Natural killer cell (primary cell): ENCODE measurements around a stretch of chr2.

DNA sequence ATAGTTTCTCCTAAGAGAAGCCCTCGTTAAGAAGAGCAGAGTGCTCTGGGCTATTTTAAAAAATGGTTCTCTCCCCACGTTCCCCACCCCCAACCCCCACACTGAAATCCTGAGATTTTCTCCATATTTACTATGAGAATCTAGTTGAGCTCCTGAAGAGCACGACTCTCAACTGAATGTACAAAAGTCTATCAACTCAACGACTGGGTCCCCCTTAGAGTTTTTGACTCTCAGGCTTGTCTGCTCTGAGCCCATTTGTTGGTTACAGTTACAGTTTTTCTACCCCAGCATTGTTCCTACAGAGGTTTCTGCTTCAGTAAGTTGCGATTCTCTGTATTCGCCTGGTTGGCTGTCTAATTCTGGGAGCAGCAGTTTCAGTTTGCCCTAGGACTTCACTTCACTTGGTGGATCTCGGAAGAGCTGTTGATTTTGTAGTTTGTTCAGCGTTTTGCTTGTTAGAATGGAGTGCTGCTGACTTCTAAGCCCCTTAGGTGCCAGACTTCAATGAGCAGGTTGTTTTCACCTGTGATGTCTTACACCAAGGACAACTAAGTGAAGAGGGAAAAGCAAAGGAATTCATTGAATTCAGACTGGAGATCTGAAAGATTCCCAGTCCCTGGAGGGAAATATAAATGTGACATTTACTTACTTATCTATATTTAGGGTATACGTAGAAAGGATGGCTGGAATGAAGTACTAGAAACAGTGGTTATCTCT, 296.6 kb upstream of the EPAS1 start:
- PRO-cap = no peak

- PRO-cap = no peak
These were observed 270.2 kb upstream of the EPAS1 start for GRCh38 chr2:46026998-46027471.

DNA sequence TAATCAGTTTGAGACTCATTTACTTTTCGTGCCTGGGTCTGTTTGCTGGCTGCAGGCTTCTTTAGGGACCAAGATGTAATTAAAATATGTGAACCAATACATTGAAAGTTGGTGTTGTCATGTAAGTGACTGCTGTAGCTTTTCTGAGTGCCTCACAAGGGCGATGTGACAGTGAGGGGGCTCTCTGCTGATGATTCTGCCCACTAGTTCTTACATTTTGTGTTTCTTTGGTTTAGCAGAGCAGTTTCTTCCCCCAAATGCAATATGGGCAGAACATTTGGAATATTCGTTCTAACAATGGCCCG, 2.8 kb downstream of the EPAS1 start:
- PRO-cap = no peak

GRCh38 chr2:46300402-46301172, 3.4 kb downstream of the EPAS1 start:
- PRO-cap = no peak

GRCh38 chr2:46314996-46315847, 18.0 kb downstream of the EPAS1 start:
- PRO-cap = no peak

- PRO-cap = no peak
These were observed 70.5 kb downstream of the EPAS1 start for GRCh38 chr2:46367290-46368476.

DNA sequence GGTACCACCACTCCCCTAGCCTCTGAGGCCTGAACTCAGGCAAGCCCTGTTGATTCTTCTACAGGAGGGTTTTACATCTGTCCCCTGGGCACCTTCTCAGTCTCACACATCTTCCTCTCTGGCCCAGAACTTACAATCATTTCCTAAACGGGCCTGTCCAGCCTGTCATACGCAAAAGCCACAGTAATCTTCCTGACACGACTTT, 82.8 kb upstream of the RHOQ start:
- PRO-cap = no peak

DNA sequence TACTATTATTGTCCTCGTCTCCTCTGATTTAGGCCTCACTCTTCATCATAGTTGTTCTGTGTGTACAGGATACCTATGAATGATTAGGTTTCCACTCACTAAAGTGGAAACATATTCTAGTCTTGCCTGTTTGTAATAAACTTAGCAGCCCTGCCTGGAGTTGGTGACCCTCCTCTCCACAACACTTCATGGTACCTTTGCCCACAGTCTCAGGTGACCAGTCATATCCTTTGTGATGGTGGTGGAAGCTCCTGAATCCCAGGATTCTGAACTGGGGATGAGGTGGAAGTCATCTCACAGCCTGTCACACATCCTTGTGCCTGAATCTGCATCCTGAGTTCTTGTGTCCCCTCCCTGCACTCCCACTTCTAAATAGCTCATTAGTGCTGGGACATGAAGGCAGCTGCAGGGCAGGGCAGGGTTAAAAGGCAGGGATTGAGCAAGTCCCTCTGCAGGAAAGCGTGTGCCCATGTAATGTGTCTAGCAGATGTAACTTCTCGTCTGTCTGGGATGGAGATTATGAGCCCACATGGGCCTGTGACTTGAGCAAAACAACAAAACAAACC, 22.4 kb upstream of the RHOQ start:
- PRO-cap = no peak

DNA sequence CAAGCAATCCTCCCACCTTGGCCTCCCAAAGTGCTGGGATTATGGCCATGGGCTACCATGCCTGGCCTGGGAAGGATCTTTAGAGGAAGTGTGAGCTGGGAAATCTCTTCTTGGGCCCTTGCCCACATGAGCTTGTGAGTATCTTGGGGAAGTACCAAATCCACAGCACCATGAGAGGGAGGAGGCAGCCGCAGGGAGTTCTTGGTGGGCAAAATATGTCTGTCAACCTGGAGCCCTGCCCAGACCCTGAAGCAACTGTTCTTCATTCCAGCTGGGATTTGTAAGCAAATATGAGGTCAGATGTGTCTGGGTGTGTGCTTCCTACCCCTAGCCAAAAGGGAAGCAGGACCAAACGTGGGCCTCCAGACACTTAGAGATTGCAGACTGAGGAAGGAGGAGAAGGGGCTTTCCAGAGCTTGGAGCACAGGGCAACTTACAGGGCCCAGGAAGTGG, 21.1 kb upstream of the RHOQ start:
- PRO-cap = no peak

GRCh38 chr2:46538267-46538921, 3.9 kb upstream of the RHOQ start:
- PRO-cap = no peak

GRCh38 chr2:46540371-46541032, 1.8 kb upstream of the RHOQ start:
- PRO-cap = no peak

DNA sequence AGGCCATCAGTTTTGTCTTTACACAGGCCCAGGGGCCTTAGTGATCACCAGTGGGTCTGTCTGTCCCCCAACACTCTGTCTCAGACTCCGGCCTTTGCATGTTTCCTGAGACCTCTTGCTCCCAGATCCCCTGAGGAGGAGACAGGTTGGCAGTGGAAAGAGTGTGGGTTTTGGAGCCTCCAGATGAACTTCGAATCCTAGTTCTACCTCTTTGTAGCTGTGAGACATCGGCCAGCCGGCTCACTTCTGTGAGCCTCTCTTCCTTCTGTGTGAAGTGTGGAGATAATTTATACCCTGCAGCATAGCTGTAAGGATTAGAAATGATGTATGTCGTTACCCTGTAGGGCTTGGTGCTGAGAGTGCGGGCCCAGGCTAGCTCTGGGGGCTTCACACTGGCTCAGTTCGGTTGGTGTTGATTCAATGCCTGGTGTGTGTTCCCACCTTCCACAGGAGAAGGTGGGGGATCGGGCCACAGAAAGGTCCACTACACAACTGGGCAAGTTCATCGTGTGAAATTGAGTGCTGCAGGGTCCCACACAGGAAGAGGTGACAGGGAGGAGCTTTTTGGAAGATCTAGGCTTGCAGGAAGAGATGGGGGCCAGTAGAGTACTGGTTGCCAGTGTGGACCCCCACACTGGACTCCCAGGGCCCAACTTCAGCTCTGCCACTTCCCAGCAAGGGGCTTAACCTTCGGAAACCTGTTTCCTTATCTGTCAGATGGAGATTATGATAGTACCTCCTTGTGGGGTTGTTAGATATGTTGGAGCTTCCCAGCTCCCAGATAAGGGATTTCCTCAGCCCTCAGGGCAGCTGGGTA, 8.3 kb upstream of the ATP6V1E2 start:
- PRO-cap = no peak

DNA sequence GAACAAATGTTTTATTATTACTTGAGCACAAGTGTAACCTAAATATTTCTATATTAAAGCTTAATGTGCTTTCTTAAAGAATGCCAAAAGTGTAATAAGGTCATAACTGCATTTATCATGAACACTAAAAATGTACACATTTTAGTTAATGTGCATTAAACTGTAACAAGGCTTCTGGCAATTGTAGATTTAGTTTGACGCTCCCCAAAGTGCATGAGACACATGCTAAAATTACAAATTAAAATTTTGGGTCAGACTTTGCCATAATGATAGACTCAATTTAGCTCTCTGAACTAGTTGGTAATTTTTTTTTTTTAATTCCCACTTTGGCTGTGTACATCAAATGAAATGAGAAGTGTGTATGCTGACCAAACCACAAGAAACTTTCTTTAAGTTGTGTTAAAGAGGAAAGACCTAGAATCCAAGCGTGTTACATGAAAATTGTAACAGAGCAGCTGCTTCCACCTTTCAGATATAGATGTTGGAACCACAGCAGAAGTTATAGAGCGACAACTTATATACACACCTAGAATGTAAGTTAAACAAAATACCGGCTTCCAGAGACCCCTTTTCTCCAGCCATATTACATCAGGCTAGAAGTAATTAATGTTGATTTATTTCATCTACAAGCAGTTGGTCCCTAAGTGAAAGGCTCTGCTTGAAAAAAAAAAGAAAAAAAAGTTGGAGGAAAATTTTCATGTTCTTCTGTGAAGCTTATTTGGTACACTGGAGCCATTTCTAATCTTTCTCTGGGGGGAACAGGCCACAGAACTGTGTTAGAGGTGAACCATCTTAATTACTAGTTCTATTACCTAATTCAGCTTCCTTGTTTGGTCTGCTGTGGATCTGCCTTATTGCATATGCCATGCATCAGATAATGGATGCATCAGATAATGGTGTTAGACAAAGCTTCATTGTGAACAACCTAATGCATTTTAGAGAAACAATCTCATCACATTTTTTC, 34.9 kb downstream of the PIGF start:
- PRO-cap = no peak

DNA sequence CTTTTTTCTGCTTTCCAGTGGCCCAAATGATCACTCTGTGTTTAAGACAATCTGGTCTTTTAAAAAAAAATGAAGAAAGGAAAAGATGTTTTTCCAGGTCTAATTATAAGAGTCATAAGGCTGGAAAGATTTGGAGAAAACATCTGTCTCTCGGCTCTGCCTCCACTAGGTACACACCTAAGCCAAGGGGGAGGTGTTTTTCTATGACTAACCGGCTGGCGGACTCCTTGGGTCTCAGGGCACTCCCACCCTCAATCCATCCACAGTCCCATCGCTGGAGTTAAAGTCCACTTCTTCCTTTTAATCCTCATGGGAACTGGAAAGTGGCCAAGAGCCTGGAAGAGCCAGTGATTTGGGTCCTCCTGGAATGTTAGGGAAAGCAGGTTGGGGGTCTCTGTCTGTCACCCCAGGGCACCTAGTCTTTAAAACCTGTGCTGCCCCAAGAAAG, 66.6 kb downstream of the MCFD2 start:
- PRO-cap = no peak

DNA sequence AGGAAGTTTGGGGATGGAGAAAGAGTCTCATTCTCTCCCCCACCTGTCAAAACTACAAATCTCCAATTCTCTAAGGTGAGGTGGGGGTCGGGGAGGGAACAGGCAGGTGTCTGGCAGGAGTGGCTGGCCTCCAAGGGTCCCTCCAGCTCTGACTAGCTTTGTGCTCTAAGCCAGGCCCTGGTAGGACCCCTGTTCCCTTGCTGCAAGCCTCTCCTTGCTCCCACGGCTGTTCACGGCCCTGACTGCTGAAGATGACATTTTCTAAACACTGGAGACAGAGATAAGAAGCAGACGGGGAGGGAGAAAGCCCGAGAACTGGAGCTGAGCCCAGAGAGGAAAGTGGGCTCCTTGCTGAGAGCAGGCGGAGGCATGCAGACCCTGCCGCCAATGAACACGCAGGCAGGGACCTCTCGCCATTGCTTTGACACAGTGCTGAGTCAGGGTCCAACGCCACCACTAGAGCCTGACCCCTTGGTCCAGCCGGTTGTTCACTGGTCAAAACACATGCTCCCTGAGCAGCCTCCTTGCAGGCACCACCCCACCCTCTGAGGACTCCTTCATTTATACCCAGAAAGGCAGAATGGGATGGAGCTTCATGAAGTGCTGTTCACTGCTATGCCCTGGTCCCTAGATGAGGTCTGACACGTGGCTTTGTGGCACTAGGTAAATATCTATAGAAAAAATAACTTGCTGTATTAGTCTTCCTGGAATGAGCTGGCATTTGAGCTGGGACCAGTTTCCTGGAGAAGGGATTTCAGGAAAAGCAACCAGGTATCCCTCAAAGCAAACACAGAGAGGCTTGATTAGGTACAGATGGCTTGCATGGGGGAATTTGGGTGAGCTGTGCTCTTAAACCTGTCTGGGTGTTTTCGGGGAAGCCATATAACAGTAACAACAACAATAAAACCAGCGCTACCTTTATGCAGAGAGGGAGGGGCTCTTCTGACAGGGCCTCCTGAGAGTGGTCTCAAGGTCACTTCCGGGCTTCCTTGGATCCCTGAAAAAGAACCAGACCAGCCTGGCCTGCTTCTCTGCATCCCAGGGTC, 65.7 kb downstream of the MCFD2 start:
- PRO-cap = no peak

GRCh38 chr2:46850651-46851251, 64.9 kb downstream of the MCFD2 start:
- PRO-cap = no peak

DNA sequence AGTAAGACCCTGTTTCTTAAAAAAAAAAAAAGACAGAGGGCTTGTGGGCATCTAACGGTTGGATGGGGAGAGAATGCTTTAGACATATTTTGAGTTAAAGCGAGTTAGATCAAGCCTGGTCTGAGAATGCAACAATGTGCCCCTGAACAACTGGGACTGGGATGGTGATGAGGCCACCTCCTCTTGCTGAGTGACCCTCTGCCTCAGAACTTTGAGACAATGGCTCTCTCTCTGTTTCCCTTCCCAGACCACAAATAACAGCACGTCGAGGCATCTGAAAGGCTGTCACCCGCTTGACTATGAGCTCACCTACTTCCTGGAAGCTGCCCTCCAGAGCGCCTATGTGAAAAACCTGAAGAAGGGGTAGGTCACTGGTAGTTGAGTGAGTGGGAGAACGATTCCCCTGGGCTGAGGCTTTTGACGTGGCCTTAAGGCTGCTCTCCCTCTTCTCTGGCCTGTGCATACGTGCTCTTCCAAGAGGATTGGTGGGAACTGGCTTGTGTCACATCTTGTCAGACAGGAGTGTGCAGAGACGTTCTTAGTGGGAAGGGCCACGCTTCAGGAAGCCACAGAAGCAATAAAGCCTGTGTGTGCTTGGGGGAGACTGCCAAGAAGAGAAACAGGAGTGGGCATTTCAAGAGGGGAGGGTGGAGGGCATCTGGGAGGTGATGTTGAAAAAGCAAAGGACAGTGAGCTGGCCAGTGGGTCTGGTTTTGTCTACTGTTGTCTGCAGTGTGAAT, 37.7 kb downstream of the TTC7A start:
- PRO-cap = bidirectional peak, plus-strand start at position 371 of the sequence, minus-strand start at position 315 of the sequence

- PRO-cap = no peak
These were observed 53.2 kb downstream of the TTC7A start for GRCh38 chr2:46994026-46994906.

- PRO-cap = no peak
These were observed 86.7 kb downstream of the TTC7A start for GRCh38 chr2:47027728-47028044.

DNA sequence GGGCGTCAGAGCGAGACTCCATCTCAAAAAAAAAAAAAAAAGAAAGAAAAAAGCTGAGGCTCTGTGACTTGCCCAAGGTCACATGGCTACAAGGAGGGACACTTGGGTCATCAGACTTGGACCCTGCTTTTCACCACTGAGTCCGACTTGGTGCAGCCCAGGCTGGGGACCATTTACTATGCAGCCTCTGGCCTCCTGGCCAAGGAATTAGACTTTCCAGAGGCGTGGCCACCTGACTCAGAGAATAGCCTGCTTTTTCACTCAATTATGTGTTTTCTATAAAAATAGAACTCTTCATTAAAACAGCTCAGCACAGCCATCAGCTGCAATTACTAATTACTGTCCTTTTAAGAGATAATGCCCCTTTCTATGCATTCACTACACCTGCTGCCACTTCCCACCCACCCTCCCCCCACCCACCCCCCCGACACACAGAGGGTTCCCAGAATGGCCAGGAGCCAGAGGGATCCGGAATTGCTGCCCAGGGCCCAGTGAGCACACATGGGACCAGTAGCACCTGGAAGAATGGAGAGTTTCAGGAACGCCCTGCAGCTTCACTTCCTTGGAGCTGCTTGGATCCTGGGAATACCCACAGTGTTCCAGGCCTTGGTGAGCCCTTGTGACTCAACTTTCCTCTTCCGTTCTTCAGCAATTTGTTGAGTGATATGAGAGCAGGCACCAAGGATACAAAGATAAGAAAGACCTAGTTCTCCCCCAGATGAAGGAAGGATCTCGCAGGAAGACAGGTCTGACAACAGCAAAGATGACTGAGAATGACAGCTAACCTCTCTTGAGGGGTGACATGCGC, 97.4 kb downstream of the TTC7A start:
- PRO-cap = no peak